Smooth muscle cell (in vitro differentiated cells): Measurements from ENCODE around the gene RANBP17.

DNA sequence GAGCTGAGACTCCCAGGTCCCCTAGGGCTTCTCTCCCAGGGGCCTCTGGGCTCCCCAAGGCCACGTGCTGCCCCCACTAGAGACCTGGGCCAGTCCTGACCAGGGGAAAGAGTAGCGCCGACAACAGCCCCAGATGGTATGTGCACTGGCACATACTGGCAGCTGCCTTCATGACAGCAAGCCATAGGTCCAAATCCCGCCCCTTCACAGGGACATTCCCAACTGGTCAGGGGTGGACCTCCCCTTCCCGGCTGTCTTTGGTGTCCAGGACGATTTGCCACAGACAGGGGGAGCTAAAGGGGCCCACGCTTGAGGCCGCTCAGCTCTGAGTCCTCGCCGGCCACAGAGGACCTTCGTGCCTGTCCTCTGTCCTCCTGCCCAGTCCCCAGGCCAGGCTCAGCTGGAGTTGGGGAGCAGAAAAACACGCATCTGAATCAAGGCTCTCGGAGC is 127.9 kb downstream of the KCNIP1 start:
- RAMPAGE, long total RNA = no peak

DNA sequence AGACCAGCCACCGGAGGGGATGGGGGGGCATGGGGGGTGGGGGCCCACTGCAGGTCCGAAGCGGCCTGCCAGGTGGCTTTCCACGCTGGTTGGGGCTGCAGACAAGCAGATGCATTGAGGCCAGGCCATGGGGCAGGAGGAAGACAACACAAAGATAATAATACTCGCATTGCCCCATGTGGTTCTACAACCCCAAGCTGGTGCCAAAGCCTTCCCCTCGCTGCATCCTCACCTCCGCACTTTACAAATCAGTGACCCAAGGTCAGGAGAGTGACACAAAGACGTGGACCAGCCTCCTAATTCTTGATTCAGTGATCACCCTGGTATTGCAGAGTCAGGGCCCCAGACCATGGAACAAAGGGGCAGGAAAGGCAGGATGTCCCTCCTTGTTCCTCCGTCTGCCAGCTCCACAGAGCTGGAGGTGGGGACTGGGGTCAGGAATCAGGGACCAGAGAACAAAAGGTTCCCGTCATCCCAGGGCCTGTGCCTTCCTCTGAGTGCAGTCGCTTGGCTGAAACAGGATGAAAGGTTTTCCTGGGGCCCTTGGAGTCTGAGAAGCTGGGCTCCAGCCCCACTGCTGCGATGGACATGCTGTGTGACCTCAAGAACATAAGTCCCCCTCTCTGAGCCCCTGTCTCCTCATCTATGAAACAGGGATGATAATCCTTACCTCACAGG is 37.1 kb upstream of the GABRP start:
- RAMPAGE, long total RNA = no peak

DNA sequence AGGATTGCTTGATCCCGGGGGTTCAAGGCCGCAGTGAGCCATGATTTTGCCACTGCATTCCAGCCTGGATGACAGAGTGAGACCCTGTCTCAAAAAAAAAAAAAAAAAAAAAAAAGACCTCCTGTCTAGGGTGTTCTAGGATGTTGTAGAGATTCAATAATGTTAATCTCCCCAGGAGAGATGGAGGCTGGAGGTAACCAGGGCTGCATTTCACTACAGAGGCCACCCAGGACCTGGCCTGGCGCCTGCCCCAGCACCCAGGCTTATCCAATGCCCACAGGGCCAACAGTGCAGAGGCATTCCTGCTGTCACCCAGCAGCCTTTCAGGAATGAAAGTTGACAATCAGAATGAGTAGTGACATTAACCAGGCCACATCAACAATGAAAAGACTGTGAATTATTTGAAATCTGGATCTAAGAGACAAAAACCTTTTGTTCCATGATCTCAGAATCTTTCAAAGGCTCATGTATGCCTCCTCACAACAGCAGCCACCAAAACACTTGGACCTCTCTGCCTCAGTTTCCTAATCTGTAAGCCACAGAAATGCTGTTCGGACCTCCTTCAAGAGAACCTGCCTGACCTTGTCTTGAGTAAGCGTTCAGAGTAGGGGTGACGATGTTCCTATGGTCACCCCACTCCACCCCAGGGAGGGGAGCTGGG is 36.1 kb upstream of the GABRP start:
- RAMPAGE, long total RNA = no peak

GRCh38 chr5:170753451-170753977 is 30.0 kb upstream of the GABRP start:
- RAMPAGE, long total RNA = no peak

DNA sequence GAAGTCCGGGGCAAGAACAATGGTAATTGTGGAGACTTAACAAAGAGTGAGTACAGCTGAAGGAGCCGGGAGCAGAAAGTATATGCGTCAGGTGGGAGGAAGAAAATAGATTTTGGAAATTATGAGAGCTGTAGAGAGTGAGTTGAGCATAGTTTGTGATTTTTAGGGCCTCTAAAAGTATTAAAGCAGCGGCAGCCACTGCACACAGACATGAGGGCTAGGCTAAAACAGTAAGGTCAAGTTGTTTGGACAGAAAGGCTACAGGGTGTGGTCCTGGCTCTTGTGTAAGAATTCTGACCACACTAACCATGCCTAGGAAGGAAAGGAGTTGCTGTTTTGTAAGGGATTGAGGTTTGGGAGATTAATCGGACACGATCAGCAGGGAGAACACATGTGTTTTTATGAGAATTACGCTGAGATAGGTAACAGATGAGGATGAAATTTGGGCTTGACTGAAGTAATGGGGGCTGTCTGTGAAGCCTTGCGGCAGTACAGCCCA is 19.5 kb upstream of the GABRP start:
- RAMPAGE, long total RNA = no peak

- RAMPAGE, long total RNA = no peak
These were observed 5.5 kb downstream of the GABRP start for GRCh38 chr5:170789002-170789439.

DNA sequence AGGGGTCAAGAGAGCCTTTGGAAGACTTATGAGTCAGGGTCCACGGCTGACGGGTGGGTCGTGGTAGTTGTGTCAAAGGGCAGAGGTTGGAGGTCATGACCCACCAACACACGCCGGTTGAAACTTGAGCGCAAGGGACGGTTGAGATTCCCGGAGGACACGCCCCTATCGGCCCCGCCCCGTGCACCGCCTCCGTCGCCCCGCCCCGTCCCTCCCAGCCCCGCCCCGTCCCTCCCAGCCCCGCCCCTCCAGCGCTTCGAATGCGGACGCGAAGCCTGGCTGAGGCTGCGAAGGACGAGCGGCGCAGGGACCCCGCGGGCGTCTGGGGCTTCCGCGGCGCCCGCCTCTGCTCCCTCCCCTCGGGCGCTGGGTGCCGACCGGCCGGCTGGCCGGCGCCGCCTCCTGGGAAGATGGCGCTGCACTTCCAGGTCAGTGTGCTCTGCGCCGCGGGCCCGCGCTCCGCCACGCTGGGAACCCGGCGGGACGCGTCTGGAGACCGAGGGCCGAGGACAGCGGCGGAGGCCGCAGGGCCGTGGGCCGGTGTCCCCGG is at the start of gene RANBP17:
TSS of gene RANBP17 (plus strand) at position 395 of the 550 bp plus-strand sequence.
- RAMPAGE, long total RNA = no peak

DNA sequence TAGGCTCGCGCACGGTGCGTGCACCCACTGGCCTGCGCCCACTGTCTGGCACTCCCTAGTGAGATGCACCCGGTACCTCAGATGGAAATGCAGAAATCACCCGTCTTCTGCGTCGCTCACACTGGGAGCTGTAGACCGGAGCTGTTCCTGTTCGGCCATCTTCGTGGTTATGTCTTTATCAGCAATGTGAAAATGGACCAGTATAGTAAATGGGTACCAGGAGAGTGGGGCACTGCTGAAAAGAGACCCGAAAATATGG is 219.3 kb upstream of the TLX3 start:
- RAMPAGE, long total RNA = no peak

DNA sequence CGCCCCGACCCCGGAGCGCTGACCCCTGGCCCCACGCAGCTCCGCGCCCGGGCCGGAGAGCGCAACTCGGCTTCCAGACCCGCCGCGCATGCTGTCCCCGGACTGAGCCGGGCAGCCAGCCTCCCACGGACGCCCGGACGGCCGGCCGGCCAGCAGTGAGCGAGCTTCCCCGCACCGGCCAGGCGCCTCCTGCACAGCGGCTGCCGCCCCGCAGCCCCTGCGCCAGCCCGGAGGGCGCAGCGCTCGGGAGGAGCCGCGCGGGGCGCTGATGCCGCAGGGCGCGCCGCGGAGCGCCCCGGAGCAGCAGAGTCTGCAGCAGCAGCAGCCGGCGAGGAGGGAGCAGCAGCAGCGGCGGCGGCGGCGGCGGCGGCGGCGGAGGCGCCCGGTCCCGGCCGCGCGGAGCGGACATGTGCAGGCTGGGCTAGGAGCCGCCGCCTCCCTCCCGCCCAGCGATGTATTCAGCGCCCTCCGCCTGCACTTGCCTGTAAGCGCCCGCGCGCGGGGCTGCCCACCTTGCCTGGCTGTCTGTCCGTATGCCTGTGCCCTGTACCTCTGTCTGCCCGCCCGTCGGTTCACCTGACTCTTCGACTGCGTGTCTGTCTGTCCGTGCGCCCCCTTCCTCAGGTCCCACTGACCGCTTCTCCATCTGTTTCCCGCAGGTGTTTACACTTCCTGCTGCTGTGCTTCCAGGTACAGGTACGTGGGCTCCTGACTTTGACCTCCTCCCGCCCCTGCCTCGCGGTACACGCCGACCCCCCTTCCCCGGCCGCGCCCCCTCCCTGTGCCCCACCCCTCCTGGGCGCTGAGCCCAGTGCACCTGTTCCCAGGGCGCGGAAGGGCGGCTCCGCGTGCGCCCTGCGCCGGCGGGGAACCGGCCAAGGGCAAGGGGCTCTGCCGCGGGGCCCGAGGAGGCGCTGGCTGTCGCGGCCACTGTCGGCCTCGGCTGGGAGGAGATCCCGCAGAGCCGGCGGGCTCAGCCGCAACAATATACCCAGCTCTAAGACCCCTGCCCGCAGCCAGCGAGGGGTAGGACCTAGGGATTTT is 623 bp downstream of the FGF18 start:
- RAMPAGE, long total RNA = no peak

GRCh38 chr5:171450304-171451596 is 31.3 kb downstream of the FGF18 start:
- RAMPAGE, long total RNA = no peak

GRCh38 chr5:171701150-171701476 is 84.5 kb upstream of the SMIM23 start:
- RAMPAGE, long total RNA = no peak

DNA sequence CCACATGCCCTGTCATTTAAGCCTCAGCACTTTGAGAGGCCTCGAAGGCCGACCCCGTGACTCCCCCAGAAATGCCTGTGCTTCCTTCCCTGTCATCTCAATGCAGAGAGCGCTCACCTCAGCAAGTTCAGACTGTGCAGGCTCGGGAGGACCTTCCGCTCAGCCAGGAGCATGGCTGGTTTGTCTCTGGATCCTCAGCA is 59.7 kb downstream of the SMIM23 start:
- RAMPAGE, long total RNA = no peak

DNA sequence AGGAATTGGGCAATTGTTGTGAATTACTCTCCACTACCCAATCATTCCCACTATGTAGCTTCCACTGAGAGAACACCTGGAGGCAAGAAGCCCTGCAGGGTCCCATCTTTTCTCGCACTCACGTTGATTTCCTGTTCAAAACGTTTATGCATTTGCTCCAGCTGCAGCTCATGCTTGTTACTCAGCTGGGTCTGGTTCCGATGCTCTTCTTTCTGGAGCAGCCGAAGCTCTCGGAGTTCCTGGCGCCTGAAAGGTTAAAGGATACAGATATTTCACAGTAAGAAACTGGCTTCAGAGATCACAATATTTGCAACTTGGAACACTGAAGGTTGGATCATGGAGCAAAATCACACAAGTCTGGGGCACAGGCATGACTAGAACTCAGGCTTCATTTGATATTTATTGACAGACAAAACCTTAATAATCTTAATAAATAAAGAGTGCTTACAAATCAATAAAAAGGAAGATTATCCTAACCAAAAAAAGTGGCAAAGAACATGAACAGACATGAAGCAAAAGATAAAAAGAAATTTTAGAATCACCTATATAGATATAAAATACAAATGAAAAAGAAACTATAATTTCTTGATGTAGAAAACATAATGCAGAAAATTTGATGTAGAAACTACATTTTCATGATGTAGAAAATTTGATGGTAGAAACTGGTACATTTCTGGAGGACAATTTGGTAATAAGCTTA is 76.6 kb upstream of the FBXW11 start:
- RAMPAGE, long total RNA = no peak

DNA sequence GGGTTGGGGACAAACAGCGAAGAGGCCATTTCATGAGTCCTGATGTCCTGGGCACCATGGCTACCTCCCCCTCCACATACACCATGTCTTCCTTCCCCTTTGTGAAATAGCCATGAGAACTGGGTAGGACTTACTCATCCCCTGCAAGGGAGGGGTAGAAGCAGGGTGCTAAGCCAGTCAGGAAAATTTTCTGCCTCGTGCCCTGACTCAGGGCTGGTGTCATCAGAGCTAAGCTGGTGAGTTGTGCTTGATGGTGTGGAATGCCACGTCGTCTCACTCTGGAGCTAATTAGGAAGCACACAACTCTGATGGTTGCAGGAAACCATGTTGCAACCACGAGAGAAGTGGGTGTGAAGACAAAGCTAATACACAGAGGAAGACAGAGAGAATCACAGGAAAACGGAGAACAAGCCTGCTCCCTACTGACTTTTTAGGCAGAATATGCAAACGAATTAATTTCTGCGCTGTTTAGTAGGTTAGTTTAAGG is 54.7 kb downstream of the STK10 start:
- RAMPAGE, long total RNA = no peak

- RAMPAGE, long total RNA = no peak
These were observed 43.8 kb downstream of the STK10 start for GRCh38 chr5:172144022-172144923.

GRCh38 chr5:172153823-172154341 is 34.1 kb downstream of the STK10 start:
- RAMPAGE, long total RNA = no peak

DNA sequence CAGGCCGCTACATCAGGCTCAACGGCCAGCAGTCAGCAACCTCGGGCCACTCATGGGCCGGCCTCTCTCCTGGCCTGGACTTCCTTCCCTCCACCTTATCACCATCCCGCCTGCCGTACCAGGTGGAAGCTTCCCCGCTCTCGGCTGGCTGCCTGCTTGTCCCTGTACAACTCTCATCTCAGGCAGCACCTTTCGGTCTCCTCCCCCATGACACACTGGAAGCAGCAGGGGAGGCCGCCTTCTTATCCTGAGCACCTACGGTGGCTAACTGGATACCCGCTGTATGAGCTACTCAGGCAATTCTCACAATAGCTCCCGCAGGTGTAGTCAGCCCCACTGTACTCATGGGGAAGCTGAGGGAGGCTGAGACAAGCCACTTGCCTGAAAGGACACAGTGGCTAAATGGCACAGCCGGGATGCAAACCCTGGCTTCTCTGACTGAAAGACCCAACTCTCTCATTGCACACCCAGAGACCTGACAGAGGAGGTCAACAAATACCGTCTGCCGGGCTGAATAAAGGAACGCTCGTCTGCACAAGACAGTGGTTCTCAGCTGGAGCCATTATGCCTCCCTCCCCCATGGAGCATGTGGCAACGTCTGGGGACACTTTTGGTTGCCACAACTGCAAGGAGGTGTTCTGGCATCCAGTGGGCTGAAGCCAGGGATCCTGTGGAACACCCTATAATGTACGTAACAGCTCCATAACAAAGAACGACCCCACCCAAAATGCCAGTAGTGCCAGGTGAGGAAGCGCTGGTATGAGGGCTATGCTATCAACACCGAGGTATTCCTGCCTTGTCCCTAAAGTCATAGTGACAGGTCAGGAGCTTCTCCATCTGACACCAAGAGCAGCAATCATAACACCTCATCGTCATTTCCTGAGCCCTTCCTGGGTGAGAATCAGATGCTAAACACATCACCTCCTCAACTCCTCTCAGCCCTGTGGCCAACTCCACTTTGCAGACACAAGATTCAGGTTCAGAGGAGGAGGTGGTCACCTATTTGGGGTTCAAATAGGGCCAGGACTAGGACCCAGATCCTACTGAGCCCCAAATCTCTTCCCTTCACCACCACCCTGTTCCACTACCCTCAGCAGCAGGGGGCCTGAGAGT is 9.4 kb downstream of the STK10 start:
- RAMPAGE, long total RNA = no peak

GRCh38 chr5:172187062-172187329 is 1.0 kb downstream of the STK10 start:
- RAMPAGE, long total RNA = no peak

- RAMPAGE, long total RNA = no peak
These were observed 73.4 kb downstream of the SH3PXD2B start for GRCh38 chr5:172380724-172381484.

- RAMPAGE, long total RNA = no peak
These were observed 10.8 kb downstream of the SH3PXD2B start for GRCh38 chr5:172443433-172444014.